ENCODE data around the genes PUS10 and XPO1.

- RRBS = no CpG with 5 or more reads among the region's 1 CpG
These were observed 10.9 kb downstream of the CFAP36 start for GRCh38 chr2:55530378-55530765.

- RRBS = no CpG with 5 or more reads among the region's 15 CpGs
These were observed 3.8 kb upstream of the PPP4R3B start for GRCh38 chr2:55620998-55621943.

DNA sequence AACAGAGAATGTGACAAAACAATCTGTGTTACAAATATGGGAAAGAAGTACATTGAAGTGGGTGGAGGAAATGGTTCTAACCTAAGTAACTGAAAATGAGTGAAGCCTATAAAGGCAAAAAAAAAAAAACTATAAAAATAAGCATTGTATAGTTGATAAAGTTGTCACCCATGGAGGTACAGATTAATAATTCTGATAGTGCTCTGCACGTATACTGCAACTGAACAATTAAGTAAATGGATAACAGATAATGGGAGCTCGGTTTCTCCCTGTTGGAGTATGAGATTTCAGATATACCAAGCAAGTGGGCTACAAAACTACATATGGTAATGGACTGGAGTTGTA lies 22.6 kb downstream of the FANCL start:
- RRBS = no CpG with 5 or more reads among the region's 2 CpGs

- RRBS = no CpG with 5 or more reads among the region's 4 CpGs
These were observed 684.5 kb upstream of the FANCL start for GRCh38 chr2:58925670-58925957.

DNA sequence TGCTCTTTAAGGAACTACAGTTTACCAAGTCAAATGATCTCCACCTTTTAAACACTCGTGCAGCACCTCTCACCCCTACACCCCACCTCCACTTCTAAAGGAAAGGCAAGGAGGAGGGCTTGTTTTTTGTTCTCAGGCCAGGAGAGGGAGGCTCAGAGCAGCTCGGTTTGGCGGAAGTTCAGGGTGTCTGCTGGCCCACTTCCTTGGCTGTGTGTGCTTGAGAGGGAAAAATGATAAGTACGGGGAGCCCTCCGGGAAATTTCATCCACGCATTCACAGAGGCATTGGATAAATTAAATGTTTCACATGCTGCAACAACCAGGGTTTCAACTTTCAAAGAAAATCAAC lies 667.9 kb downstream of the BCL11A start:
- RRBS = no CpG with 5 or more reads among the region's 6 CpGs

- RRBS = no CpG with 5 or more reads among the region's 7 CpGs
These were observed 448.6 kb downstream of the BCL11A start for GRCh38 chr2:60104775-60105296.

- RRBS = no CpG with 5 or more reads among the region's 13 CpGs
These were observed 339.5 kb downstream of the BCL11A start for GRCh38 chr2:60213788-60214421.

GRCh38 chr2:60352323-60353267 lies 200.9 kb downstream of the BCL11A start:
- RRBS = no CpG with 5 or more reads among the region's 20 CpGs

GRCh38 chr2:60461049-60461914 lies 92.2 kb downstream of the BCL11A start:
- RRBS = 88% methylated on average over 20 of the region's 78 CpGs

DNA sequence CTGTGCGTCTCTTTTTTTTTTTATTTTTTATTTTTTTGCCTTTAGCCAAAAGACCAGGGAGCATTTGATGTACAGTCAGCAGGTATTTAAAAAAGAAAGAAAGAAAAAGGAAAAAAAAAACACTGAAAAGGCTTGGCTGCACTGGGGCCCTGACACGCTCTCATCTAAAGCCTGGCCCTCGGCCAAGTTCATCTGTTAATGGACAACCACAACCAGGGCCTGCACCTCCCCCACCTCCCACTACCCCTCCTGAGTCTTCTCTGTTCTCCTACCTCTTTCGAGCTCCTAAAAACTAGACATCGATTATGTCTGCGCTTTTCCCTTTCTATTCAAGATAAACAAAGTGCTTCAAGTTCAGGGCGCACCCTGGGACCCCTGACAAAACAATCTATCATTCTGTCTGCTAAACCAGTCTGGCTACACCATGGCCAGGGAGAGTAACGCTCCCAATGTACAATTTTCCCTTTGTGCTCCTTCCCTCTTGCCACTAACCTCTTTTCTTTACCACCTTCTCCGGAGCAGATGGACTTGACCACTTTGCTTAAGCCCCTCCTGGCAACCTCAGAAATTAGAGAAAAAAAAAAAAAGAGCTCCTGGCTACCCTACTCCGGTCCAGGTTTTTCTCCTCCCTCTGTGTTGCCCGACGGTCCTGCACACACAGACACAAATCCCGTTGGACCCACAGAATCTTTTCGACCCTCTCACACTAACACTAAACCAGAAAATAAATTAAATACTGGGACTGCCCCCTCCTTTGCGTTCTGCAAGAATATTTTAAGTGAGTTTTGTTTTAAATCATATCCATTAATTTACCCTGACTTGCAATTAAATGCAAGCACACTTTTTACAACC lies 22.6 kb downstream of the BCL11A start:
- RRBS = 13% methylated on average over 2 of the region's 15 CpGs

DNA sequence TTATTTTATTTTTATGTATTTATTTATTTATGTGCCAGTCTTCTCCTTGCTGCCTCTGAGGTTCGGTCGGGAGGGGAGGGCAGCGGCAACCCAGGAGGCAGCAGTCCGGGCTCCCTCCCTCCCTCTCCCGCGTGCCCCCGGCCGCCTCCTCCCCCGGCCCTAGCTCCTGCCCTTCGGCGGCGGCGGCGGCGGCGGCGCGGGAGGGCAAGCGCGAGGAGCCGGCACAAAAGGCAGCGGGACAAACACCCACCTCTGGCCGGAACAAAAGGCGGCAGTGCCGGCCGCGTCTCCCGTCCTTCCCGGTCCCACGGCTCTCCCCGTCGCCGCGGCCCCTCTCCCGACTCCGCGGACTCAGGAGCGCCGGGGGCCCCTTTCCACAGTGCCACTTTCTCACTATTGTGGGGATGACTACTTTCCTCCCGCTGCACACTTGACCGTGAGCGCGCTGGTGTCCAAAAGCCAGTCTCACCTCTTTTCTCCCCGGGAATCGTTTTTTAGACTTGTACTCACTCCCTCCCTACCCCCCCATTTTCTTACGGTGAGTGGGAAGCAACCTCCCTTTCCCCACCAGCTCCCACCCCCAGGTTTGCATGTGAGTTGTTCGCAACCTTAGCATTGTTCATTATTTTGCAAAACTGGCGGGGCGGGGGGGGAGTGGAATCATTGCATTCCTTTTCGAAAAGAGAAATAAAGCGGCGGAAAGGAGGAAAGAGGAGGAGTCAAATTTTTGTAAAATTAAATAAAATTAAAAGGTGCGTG lies 1.0 kb downstream of the BCL11A start:
- RRBS = 2% methylated on average over 24 of the region's 53 CpGs

DNA sequence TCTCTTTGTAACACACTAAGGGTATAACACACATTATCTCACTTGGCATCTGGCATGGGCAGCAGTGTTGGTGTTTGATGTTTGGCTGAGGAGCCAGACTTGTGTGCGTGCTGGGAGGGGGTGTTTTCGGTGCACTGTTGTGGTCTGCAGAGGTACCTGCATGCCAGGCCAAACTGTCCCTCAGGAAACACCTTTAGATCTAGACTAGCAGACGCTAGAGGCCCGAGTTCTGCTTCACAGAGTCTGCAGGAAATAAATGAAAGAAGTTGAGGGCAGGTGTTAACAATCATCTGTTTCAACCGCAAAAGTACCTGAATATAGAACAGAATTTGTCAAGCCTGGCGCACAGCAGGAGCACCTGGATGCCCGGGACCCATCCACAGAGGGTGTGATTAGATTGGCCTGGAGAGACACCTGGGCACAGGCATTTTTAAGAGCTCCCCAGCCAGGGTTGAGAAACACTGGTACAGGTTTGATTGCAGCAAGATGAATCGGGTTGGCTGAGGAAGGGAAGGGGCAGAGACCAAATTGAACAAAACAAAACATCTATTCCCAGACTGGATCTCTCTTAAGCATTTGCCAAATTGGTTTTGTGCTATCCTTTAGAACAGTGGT lies 40.4 kb upstream of the REL start:
- RRBS = no CpG with 5 or more reads among the region's 8 CpGs

DNA sequence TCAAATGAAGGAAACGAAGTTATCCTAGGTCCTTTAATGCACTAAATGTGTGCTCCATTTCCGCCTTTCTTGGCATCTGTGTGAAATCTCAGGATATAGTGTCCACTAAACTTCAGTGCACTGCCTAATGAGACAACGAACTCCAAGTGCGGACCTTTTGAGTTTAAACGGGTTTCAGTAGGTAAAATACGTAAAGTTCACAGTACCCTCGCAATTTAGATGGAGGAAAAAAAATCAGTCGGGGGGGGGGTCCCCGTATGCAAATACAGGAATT lies 740 bp upstream of the REL start:
- RRBS = no CpG with 5 or more reads among the region's 9 CpGs

DNA sequence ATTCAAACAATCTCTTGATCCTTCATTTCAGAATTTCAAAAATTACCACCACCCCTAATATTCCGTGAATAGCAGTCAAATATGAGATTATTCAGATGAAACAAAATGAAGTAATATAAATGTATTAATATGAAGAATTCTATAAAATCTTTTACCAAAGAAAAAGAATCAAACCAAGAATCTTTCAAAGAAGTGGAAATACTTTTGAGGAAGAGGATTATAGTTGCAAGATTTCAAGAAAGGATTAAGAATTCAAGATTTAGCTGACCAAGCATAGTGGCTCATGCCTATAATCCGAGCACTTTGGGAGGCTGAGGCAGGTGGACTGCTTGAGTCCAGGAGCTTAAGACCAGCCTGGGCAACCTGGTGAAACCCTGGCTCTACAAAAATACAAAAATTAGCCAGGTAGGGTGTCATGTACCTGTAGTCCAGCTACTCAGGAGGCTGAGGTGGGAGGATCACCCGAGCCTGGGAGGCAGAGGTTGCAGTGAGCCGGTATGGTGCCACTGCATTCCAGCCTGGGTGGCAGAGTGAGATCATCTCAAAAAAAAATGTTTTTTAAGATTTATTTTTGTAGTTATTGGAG lies 17.7 kb downstream of the REL start:
- RRBS = no CpG with 5 or more reads among the region's 4 CpGs

DNA sequence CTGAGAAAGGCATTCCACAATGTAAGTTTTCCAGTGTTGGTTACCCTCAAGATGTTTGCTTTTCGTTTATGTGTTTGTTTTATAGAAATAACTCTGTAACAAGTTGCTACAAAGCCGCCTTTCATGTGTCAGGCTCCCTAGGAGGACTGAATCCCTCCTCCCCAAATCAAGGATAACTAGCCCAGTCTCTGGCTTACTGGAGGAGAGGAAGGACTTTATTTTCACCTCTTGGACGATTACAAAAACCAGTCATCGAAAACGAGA lies 1.1 kb upstream of the PEX13 start:
- RRBS = no CpG with 5 or more reads among the region's 5 CpGs

DNA sequence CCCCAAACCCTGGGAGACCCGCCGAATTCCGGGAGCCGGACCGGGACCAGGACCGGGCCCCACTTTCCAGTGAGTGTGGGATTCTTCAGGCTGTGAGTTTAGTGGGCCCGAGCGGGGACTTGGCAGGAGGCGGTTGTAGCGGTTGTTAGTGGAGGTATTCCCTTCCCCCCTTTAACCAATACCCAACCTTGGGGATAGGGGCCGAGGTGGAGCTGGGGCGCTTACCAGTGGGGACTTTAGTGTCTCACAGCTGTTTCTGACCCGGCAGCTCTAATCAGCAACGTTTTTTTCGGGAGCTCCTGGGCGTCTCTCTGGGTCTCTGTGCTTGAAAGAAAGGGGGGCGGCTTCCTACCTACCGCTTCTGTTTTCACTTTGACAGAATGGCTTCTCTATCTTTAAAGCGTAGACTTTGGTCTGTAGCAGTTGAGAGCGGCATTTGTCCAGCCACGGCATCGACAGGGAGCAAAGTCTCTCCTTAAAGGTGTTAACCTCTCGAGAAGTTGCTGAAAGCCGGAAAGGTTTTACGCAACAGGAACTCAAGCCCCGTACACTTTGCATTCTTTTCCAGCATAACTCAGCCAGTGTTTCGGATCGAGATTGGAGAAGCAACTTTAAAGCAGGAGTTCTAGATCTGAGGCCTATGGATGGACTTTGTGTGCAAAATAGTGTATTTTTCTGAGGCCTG lies at the start of gene PUS10:
TSS of gene PUS10 (minus strand) at position 473 of the 685 bp plus-strand sequence.
- RRBS = no CpG with 5 or more reads among the region's 28 CpGs

DNA sequence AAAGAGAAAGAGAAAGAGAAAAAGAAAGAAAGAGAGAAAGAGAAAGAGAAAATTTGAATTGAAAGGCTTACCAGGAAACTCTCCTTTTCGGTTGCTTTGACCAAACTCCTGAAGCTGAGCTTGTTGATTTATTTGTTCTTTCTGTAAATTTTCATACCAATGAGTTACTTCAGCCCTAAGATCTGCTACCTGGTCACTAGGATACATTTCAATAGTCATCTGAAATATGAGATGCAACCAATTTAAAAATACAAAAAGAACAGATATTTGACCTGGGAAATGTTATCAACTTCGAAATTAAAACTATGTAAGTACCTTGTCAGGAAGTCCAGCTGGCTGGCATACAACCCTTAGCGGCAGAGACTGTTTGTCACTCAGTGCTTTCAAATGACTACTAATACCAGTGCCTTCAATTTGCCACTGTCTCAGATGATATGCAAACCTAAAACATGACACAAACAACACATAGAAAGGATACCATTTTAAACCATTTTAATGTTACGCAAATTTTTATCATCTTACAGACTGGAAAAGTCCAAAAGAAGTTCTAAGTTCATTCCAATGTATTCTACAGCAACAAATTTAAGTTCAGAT lies 149.6 kb downstream of the C2orf74 start:
- RRBS = no CpG with 5 or more reads among the region's 4 CpGs

DNA sequence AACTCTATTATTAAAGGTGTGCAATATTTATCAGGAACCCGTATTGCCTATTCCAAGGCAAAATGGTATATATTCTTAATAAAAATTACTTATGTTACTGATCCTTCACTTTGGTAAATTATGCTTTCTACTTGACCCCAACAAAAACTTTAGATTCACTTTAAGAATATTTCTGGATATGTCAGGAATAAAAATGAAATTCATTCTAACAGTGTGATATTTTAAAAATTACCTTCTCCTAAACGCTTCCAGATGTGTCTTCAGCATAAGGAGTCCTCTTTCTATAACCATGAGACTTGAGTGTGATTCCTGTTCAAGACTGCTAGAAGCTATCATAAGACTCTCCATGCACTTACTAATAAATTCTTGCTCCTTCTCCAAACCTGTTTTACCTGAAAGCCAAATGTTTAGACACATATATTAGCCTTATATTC lies 152.4 kb downstream of the C2orf74 start:
- RRBS = no CpG with 5 or more reads among the region's 2 CpGs

GRCh38 chr2:61460025-61460669 lies 10.7 kb downstream of the USP34 start:
- RRBS = no CpG with 5 or more reads among the region's 5 CpGs

GRCh38 chr2:61537673-61538412 lies at the start of gene XPO1:
Gene XPO1, minus strand, starts transcription at chr2:61538356.
- RRBS = 1% methylated on average over 10 of the region's 39 CpGs

Data from SK-N-MC (cell line).